ENCODE data around the gene EZR.

- PRO-cap, 2 experiments = no peak in any of the 2 experiments
- RAMPAGE, long total RNA, 5 experiments = no peak in any of the 5 experiments
These were observed 45.7 kb downstream of the SYNJ2 start for GRCh38 chr6:158027191-158027966.

GRCh38 chr6:158067263-158068210, 85.9 kb downstream of the SYNJ2 start:
- PRO-cap, 2 experiments = no peak in any of the 2 experiments
- RAMPAGE, long total RNA, 5 experiments = no peak in any of the 5 experiments

GRCh38 chr6:158068810-158069422, 87.3 kb downstream of the SYNJ2 start:
- PRO-cap, 2 experiments = peak in 2 of 2 experiments; most common plus-strand start chr6:158069097 (in 1); most common minus-strand start chr6:158068975 (in 2)
- RAMPAGE, long total RNA, 5 experiments = no peak in any of the 5 experiments

DNA sequence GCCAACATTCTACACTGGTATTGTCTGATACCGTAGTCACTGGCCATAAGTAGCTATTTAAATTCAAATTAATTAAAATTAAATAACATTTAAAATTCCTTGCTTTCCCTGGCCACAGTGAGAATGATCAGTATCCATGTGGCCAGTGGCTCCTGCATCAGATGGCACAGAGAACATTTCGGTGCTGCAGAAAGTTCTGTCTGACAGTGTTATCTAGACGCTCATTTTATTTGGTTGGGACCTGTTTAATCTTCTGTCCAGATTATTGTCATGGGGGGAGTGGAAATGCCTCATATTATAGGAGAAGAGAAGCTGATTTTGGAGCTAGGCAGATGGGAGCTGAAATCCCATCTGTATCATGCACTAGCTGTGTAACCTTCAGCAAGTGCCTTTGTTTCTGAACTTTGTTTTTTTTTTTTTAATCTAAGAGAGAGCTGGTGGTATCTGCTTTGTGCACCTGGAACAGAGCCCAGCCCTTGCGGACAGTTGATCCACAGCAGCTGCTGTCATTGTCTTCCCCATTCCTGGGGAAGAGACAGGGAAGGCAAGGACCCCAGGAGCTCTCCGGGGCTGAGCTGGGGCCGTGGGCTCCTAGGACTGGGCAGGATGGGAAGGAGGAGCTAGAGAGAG, 91.9 kb downstream of the SYNJ2 start:
- PRO-cap, 2 experiments = no peak in any of the 2 experiments
- RAMPAGE, long total RNA, 5 experiments = no peak in any of the 5 experiments

DNA sequence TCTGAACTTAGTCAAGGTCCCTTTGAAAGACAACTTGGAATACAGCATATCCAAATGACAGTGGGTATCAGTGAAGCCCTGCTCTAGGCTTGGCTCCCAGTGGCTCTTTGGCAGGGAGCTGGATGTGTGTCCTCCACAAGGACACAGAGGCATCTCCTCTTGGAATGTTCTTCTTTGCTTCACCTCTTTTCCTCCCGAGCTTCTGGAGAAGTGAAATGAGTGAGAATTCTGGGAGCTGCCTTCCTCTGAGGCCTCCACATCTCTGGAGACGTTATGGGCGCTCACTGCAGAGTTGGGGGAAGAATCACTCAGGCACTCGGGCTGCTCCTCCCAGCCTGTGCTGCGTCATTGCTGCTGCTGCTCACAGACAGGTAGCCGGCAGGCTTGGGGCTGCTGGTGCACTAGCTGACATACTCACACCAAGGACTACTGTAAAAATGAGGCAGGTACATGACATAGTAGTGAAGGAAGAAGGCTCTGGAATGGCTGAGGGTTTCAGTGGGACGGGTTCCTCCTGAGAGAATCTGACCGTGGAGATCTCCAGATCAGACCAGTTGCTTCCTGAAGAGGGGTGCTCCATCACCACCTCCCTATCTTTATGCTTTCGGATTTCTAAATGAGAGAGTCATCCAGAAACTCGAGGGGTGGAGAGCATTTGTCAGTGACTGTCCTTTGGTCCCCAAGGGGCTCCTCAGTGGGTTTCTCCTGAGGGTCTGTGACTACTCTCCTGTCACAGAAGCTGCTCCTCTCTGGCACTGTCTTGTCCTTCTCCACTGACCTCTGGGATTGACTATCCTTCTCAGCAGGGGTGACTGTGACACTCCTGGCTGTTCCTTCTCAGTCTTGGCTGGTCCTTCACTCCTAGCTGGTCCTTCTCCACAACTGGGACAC, 33.9 kb downstream of the DYNLT1 start:
- PRO-cap, 2 experiments = no peak in any of the 2 experiments
- RAMPAGE, long total RNA, 5 experiments = no peak in any of the 5 experiments

- PRO-cap, 2 experiments = no peak in any of the 2 experiments
- RAMPAGE, long total RNA, 5 experiments = no peak in any of the 5 experiments
These were observed 18.7 kb downstream of the DYNLT1 start for GRCh38 chr6:158625465-158626639.

- PRO-cap, 2 experiments = no peak in any of the 2 experiments
- RAMPAGE, long total RNA, 5 experiments = no peak in any of the 5 experiments
These were observed 13.6 kb downstream of the DYNLT1 start for GRCh38 chr6:158630683-158631667.

- PRO-cap, 2 experiments = no peak in any of the 2 experiments
- RAMPAGE, long total RNA, 5 experiments = no peak in any of the 5 experiments
These were observed 12.9 kb downstream of the DYNLT1 start for GRCh38 chr6:158631668-158632056.

- PRO-cap, 2 experiments = no peak in any of the 2 experiments
- RAMPAGE, long total RNA, 5 experiments = no peak in any of the 5 experiments
These were observed 4.0 kb downstream of the DYNLT1 start for GRCh38 chr6:158640661-158640882.

DNA sequence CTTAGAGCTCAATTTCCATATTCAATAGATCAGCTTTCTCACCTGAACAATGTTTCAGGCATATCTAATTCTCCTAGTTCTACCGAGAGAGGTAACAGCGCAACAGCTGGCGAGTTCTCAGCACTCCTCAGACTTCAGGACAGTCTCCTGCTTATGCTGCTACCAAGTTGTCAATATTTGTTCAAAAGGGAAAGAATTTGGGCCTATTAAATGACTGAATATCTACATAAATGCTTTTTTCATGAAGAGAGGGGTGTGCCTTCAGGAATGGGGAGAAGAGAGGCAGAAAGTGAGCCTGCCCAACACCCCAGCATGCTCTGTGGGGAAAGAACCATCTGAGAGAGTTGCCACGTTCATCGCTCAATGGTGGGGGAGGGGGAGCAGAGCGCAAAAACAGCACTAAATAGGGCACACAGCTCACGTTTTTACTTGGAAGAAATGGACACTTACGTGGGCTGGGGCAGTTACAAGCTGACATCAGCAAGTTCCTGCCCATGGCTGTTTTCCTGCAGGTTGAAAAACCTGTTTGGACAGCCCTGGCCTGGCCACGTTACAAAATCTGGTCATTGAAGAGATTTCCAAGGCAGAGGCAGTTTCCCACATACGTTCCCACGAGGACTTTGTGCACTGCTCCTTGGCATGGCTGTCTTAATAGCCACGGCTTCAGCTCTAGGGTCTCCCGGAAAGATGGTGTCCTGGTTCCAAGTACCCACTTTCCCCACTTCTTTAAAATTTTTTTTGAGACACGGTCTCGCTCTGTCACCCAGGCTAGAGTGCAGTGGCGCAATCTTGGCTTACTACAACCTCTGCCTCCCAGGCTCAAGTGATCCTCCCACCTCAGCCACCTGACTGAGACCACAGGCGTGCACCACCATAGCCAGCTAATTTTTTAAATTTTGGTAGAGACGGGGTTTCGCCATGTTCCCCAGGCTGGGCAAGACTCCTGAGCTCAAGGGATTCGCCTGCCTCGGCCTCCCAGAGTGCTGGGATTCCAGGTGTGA, 37.8 kb downstream of the EZR start:
- PRO-cap, 2 experiments = peak in 2 of 2 experiments; most common plus-strand start position 566 of the sequence (in 2); most common minus-strand start position 316 of the sequence (in 1)
- RAMPAGE, long total RNA, 5 experiments = no peak in any of the 5 experiments

DNA sequence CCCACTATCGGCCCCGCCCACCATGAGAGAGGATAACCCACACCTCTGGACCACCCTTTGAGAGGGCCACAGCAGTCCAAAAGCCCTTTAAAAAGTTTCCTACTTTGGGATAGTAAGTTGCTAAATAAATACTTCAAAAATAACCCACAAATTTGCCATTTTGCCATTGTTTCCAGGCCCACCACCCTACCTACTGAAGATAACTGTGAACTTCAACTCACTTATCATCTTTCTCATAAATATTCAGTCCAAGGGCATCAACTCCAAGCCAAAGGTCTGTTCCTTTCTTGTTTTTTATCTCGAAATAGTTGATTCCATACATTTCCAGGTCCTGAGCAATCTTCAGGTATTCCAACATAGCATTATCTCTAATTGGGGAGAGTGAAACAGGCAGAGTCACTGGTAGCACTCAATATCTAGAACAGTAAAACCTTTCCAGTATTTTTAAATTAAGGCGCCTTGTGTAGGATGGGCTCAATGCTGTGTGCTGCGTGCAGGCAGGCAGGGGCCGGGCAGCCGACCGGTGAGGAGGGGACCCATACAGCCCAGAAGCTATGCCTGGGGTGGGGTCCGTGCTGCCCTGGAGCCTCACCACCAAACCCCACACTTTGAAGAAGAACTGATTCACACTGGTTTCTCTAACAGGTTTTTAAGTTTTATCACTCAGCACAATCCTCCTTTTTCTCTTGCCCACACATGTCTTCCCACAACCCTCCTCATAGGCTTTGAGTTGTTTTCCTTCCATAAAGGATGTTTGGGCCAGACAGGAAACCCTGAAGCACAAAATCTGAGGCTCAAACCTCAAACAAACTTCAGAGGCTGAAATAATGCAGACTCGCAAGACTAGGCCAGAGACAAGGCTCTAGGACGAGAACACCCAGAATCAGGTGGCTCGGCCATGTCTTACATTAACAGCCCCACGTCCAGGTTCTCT, 35.6 kb downstream of the EZR start:
- PRO-cap, 2 experiments = no peak in any of the 2 experiments
- RAMPAGE, long total RNA, 5 experiments = no peak in any of the 5 experiments

DNA sequence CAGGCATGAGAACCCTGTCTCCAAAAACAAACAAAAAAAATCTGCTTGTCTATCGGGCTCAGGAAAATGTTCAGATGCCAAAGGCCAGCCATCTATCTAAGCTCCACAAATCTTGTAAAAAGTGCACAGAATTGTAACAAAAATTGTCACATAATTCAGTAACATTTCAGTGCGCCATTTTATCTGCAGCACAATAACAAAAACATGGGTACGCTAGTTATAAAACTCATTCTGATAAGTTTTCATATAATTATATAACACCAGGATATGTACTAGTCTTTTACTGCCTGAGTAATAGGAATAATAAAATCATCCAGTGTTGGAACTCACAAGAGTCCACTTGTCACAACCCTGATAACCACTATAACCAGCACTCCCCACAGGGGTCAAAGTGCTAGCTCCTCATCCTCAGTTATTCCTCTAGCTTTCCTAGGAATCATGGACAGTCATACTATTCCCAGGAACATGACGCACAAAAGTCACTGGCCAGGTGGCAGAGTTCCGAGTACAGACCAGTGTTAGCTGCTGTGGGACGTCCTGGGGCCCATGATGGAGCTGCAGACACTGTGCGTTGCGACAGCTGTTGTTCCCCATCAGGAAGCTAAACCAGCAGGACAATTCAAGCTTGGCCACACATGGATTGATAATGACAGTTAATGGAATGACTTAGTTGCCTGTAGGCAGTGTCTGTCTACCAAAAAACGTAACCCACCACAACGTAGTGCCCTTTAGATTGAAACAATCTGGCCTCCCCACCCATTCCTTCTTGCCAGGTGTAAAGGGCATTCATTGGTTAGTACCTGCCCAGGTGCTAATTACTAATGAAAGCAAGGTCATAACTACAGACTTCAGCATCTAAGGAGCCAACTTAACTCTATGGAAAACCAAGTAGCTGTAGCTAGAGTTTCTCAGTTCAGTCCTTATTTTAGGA, 17.5 kb downstream of the EZR start:
- PRO-cap, 2 experiments = no peak in any of the 2 experiments
- RAMPAGE, long total RNA, 5 experiments = no peak in any of the 5 experiments

GRCh38 chr6:158819283-158820373, at the start of gene EZR:
Gene EZR, minus strand, starts transcription at chr6:158819368.
- PRO-cap, 2 experiments = peak in 2 of 2 experiments; most common plus-strand start chr6:158819466 (in 2); most common minus-strand start chr6:158819364 (in 2)
- RAMPAGE, long total RNA, 5 experiments = start-site peak on the minus strand in 4 of 5 experiments, at chr6:158819337-158819401 at its widest, 206 to 1,571 reads per replicate

DNA sequence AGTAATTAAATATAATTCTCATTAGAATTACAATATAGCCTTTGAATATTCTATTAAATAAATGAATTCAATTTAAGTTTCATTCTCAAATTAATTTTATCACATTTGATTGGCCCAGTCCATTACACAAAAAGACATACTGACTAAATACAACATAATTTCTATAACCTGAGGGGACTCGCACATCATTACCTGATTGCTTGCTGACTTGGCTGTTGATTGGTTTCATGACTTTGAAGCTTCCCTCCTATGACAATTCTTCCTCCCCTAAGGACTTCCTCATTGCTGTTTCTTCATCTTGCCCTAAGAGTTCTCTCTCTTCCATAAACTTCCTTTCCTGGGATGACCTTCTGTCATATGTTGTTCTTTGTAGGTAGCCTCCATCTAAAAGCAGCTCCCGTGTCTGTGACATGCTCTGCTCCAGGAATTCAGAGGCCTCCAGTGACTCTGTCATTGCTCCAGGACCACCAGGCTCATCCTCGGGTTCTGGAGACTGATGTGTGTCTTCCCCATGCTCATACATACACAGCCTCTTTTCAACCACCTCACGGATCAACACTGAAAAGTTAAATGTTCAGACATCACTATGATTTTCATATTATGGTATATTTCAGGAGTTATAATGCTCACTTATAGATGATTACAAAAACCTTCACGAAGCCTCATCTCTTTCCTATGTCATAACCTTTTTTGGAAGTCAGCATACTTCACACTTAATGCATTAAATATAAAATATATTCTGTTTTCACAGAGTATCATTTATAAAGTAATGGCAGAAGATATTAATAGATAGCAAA, 22.5 kb downstream of the RSPH3 start:
- PRO-cap, 2 experiments = no peak in any of the 2 experiments
- RAMPAGE, long total RNA, 5 experiments = no peak in any of the 5 experiments

GRCh38 chr6:159039564-159039957, 5.2 kb downstream of the TAGAP start:
- PRO-cap, 2 experiments = no peak in any of the 2 experiments
- RAMPAGE, long total RNA, 5 experiments = no peak in any of the 5 experiments

- PRO-cap, 2 experiments = no peak in any of the 2 experiments
- RAMPAGE, long total RNA, 5 experiments = no peak in any of the 5 experiments
These were observed 19.6 kb upstream of the TAGAP start for GRCh38 chr6:159064327-159064940.

- PRO-cap, 2 experiments = no peak in any of the 2 experiments
- RAMPAGE, long total RNA, 5 experiments = no peak in any of the 5 experiments
These were observed 13.0 kb downstream of the SOD2 start for GRCh38 chr6:159679815-159680688.

DNA sequence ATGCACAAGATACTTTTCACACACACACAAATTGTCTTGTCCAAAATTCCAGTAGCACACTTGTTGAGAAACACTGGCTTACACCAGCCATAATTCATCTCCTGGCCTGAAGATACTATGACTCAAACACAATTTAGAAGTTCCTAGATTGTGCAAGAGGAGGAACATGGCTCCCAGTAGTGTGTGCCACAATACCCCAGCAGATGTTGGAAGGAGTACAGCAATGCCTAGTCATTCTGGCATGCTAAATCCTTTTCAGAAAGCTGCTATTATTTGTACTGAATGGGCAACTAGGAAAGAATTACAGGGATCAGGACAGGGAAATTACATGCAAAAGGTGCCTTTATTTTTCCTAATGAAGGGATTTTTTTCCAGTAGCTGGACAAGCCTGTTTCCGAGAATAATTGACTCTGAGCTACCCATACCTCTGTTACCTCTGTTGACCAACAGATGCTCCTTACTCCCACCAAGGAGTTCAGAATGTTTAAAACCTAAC, 10.5 kb upstream of the WTAP start:
- PRO-cap, 2 experiments = no peak in any of the 2 experiments
- RAMPAGE, long total RNA, 5 experiments = no peak in any of the 5 experiments

DNA sequence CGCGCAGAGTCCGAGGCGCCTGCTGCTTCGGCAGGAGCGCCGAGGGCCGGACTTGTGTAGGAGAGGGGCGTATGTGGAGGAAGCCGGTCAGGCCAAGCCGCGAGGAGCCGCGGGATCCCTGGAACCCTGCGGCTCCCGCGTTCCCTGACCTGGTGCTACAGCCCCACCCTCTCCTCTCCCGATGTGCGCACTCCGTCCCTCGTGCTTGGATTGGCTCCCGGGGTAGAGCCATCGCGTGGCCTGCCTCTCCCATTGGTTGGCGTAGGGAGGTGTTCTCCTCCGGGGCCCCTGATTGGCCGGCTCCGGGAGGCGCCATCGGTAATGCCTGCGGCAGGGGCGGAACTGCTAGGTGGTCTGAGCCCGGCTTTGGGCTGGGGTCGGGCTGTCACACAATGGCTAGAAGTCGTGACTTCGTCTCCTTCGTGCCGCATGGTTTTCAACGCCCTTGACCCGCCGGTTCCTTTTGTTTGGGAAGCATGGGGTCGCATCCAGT, 363 bp downstream of the ACAT2 start:
- PRO-cap, 2 experiments = peak in 2 of 2 experiments; most common plus-strand start position 318 of the sequence (in 2); most common minus-strand start position 157 of the sequence (in 1)
- RAMPAGE, long total RNA, 5 experiments = no peak in any of the 5 experiments

DNA sequence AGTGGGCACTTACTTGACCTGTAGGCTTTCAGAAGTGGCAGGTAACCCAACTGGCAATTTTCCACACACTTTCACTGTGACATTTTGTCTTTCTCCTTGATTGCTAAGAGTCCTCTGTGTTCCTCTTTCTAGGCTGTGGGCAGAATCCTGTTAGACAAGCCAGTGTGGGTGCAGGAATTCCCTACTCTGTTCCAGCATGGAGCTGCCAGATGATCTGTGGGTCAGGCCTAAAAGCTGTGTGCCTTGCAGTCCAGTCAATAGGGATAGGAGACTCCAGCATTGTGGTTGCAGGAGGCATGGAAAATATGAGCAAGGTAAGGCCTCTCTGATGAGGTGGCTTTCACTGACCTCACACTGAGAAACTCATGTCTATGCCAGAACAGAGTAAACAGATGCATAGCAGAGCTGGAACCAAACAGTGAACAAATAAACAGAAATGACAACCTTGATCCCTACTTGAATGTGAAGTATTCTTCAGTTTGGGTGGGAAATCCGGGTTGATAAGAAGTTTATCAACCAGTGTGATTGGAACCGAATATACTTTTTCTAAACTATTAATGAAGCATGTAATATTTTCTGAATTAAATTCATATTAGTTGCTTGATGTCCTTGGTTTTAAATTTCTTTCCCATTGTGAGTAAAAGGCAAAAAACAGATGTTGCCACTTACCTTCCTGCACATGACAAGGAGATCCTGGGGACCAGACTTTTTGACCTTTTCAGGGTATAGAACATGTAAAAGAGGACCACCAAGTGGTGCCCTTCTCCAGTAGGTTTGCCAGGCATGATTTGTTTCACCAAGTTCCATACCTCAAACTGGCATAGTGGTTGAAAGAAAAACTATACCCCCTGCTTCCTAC, 5.3 kb downstream of the ACAT2 start:
- PRO-cap, 2 experiments = no peak in any of the 2 experiments
- RAMPAGE, long total RNA, 5 experiments = no peak in any of the 5 experiments